Left lung (tissue), 1 donor: ENCODE data around the genes SLC8B1 and LHX5.

GRCh38 chr12:113222471-113222894 is 1.2 kb downstream of the TPCN1 start:
- PRO-cap: no peak

DNA sequence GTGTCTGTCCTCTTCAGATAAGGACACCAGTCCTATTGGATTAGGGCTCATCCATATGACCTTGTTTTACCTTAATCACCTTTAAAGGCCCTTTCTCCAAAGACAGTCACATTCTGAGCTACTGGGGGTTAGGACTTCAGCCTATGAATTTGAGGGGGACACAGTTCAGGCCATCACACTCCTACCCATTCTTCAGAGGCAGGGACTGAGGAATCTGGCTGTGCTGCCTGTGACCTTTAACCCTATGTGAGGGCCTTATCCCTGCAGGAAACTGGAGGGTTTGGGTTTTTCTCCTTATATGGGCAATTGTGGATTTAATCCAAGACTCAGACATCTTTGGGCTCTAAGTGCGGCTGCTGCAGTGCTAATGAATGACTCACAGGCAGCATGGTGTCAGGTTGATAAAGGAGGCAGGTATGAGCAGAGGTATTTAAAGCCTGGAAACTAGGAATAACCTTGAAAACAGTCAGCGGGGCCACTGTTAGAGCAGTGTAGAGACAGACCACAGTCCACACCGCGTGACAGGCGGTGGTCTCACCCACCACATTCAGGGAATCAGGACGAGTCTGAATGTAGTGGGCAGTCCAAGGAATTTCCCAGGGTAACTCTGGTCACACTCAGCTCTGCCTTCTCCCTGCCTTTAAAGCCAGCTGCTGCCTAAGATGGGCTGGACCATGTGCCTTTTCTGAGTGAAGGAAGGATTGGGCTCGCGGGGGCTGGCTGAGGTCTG is 10.3 kb downstream of the TPCN1 start:
- PRO-cap: no peak

DNA sequence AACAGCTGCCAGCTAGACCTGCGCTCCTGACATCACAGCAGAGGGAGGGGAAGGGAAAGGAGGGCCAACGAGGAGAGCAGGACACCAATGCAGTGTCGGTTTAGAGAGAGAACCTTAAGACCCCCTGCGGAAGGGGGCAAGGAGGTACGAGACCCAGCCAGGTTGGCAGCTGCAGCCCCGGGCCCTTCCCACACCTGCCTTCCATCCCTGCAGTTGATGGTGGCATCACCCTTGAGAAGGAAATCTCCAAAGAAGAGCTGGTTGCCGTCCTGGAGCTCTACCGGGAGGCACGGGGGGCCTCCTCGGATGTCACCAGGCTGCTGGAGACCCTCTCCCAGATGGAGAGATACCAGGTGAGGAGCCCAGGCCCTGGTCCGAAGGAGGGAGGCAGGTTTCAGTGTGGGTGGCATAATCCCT is 42.2 kb downstream of the SLC8B1 start:
- PRO-cap: no peak

DNA sequence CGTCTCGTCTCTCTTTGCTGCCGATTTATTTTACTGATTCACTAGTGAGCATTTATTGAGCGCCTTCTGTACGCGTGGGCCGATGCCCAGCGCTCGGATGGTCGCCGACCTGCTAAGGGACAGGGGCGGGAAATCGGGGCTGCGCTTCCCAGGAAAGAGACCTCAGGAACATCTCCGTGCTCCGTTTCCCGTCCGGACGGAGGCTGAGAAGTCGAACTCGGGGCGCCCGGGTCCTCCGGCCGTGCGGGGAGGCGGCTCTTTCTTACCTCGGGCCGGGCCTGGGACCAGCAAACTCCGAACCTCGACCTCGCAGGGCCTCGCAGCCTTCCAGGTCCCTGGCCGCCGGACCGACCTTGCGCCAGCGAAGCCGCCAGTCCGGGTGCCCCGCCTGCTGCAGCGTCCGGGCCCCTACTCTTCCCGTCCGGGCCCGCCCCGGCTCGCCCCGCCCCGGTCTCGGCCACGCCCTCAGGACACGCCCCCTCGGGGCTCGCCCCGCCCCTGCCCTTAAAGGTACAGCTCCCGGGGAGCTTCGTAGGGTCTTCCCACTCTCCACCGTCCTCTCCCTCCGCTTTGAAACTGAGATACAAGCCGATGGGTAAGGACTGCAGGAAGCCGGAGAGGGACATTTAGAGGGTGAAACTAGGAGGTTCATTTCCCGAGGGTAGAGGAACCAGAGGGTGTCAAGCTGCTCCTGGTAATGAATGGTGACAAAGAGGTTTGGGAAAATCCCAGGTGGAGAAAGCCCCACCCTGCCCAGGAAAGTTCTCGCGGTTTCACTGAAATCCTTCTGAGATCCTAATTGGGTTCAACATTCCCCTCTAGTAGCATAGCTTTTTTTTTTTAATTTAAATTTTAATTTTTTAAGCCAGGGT is at the start of gene SLC8B1:
TSS of gene SLC8B1 (minus strand) at position 383 of the 872 bp plus-strand sequence.
- PRO-cap: unidirectional peak, minus-strand start at position 381 of the sequence

DNA sequence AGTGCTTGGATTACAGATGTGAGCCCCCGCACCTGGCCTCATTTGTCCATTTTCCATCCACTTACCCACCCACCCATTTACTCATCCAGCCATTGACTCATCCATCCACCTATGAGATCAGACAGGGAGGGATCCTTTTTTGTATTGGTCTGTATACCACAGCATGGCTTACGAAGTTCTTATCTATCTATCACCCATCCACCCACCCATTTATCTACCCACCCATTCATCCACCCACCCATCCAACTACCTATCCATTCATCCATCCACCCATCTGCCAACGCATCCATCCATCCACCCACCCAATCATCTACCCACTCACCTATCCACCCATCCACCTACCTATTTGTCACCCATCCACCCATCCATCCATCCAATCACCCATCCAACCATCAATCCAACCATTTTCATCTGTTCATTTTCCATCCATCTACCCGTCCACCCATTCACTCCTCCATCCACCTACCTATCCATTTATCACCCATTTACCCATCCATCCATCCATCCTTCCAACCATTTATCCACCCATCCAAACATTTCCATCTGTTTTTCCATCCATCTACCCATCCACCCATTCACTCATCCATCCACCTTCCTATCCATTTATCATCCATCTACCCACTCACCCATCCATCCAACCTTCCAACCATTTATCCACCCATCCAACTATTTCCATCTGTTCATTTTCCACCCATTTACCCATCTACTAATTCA is 13.6 kb downstream of the SDS start:
- PRO-cap: no peak

DNA sequence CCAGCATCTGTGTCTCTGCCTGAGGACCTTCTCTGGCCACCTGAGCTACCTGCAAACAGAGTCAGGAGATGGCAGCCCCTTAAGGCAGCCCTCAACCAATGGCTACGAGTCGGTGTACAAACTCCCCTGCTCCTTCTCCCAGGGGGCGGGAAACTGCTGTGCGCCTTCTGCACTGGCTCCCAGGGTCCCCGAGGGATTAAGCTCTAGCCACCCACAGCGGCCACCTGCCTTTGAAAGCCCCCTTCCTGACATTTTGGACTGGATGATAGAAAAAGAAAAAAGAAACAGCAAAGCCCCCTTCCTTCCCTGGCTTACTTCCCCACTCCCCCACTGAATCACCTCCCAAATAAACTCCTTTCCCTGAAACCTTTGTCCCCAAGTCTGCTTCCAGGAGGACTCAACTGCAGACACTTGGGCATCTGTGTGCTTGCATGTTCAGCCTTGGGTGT is 6.1 kb downstream of the SDS start:
- PRO-cap: no peak

- PRO-cap: no peak
Observed at GRCh38 chr12:113471656-113472241, at the start of gene LHX5. TSS of gene LHX5 (minus strand) at chr12:113471871.

GRCh38 chr12:114369136-114369483 is 36.8 kb downstream of the TBX5 start:
- PRO-cap: unidirectional peak, minus-strand start at chr12:114369269

- PRO-cap: no peak
Observed at GRCh38 chr12:114404530-114404956, 1.4 kb downstream of the TBX5 start.

DNA sequence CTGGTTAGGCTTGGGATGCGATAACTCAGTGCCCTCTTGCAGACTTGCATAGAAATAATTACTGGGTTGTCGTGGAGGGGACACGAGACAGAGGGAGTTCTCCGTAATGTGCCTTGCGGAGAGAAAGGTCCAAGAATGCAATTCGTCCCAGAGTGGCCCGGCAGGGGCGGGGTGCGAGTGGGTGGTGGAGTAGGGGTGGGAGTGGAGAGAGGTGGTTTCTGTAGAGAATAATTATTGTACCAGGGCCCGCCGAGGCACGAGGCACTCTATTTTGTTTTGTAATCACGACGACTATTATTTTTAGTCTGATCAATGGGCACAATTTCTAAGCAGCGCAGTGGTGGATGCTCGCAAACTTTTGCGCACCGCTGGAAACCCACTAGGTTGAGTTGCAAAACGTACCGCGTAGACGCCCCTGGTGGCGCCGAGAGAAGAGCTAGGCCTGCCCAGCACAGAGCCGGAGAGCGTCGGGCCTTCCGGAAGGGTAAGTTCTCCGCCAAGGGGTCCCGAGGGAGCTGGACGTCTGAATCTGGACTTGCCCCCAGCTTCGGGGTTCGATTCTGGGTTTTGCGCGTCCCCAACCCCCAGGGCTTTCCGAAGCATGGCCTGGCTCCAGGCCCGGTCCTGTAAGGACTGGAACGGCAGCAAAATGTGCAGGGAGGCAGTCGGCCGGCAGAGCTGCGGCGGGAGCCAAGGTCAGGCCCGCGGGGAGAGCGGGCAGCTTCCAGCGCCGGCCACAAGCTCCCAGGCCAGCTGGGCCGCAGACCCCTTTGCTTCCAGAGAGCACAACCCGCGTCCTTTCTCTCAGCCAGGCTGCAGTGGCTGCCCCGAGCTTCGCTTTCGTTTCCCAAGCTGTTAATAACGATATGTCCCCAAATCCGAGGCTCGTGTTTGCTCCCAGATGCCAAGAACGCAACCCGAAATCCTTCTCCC is 2.8 kb upstream of the TBX5 start:
- PRO-cap: unidirectional peak, plus-strand start at position 664 of the sequence

GRCh38 chr12:114409457-114410027 is 3.6 kb upstream of the TBX5 start:
- PRO-cap: unidirectional peak, minus-strand start at chr12:114409833

DNA sequence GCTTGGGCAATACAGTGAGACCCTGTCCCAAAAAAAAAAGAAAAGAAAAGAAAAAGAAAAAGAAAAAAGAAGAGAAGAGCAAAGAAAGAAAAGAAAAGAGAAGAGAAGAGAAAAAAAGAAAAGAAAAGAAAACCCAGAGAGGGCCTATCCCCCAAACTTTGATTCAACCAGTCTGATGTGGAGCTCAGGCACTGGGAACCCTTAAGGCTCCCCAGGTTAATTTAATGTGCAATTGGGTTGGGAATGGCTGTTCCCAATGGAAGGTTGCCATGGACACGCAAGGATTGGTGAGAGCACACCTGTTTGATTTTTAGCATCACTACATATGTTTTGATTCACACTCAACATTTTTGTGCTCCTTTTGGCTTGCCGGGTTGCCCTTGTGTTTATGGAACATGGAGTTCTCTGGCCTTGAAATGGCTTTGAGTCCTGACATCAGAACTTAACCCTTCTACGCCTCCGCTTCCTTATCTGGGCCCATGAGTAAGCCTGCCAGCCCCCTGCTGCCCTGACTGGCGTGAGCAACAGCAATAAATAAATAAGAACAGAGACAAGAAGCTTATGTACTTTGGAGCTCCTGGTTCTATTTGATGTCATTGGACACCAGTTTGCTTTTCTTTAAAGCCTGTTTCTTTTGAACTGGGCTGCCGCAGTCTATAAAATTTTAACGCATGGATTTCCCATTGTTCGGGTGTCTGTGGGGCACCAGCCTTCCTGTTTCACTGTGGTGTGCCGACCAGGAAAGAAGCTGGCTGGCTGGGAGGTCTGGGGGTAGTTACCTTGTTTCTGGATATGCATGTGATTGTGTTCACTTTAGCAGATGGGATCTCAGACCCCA is 28.0 kb downstream of the TBX3 start:
- PRO-cap: no peak

- PRO-cap: bidirectional peak, plus-strand start at chr12:114668571, minus-strand start at chr12:114668410
Observed at GRCh38 chr12:114668126-114668637, 15.8 kb downstream of the TBX3 start.

GRCh38 chr12:114744659-114745176 is 60.7 kb upstream of the TBX3 start:
- PRO-cap: no peak

DNA sequence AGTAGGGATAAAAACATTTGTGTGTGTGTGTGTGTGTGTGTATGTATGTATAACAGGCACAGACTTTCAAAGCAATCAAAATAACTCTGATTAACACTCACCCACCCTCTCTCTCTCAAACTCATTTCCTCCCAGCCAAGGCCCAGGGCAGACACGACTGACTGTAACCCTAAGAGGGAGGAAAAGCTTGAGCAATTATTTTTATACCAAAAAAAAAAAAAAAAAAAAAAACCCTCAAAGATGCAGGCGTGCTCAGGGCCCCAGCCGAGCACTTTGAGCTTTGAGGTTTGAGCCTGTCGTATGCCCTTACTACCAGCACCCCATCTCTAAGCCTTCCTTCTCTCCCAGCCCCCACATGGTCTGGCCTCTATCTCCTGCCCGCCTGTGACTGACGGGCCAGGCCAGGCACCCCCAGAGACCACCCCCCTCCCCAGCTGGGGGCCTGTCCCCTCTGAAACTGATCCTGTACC is 62.8 kb upstream of the TBX3 start:
- PRO-cap: no peak

DNA sequence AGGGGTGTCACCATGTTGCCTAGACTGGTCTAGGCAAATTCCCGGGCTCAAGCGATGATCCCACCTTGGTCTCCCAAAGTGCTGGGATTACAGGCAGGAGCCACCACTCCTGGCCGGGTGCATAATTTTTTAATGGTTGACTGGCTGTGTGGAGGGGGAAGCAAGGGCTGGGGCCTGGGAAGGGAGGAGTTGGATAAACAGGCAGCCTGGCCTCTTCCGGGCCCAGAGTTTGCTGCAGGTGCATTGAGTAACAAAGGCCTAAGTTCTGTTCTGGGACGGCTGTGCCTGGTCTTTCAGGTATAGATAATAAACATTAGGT is 191.3 kb upstream of the TBX3 start:
- PRO-cap: no peak

DNA sequence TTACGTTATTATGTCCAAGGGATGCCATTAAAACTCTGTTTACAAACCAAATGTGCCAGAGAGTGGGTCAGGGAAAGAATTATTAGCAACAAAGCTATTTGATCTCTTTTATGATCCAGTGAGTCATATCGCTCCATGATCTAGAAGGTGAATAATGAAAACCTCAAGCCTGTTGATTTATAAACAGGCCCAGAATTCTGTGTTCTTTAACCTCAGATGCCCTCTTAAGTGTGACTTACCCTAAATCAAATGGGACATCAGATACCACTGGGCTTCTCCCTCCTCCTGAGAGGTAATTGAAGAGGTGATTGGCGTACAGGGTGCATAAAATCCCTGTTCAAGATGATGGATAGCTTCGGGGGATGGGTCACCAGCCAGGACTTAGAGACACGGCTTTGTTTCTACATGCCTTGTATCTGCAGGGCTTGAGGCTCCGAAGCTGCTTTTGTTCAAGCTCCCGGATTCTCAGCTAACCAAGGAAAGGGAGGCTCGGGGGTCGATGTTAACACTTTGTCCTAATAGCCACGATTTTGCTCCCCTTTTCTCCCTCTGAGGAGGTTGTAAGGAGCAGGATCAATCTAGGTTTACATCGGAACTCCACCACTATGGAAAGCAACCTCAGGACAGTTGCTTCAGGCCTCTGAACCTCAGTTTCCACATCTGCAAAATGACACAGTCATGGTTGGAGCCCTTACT is 230.5 kb upstream of the TBX3 start:
- PRO-cap: no peak

DNA sequence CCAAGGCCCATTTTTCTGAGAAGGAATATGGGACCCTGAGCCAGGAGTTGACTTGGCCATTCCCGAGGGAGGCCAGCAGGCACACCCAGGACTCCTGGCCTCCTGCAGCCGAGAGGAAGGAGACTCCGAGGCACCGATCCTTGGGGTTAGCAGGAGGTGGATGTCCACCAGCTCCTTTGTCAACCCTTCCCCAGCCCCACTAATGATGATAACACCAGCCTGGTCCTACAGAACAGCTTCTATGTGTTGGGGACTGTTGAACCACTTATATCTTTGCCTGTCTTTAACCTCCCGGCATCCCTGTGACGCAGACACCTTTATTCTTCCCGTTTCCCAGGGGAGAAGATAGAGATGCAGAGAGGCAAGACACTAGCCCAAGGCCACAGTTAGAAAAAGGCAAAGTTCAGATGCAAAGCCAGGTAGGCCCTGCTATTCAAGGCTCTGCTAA is 767.2 kb upstream of the TBX3 start:
- PRO-cap: no peak

DNA sequence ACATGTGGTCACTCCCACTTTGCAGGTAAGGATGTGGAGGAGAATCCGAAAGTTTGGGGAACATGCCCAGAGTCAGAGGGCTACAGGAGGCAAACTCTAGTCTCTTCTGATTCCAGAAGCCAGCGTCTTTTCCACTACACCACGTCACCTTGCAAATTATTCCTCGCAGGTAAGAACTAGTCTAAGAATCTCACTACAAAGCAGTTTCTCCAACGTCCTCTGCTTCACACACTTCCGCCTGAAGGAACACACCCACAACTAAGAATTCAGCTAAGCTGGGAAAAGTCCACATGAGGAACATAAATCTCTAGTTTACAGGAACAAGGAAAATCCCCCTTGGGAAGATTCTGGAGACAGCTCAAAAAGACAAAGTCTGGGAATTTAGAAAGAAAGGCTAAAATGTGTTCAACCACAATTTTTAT is 780.1 kb upstream of the TBX3 start:
- PRO-cap: no peak

GRCh38 chr12:115507744-115508671 is 769.5 kb downstream of the MED13L start:
- PRO-cap: unidirectional peak, plus-strand start at chr12:115508405